ENCODE measurements around a stretch of chr9.

DNA sequence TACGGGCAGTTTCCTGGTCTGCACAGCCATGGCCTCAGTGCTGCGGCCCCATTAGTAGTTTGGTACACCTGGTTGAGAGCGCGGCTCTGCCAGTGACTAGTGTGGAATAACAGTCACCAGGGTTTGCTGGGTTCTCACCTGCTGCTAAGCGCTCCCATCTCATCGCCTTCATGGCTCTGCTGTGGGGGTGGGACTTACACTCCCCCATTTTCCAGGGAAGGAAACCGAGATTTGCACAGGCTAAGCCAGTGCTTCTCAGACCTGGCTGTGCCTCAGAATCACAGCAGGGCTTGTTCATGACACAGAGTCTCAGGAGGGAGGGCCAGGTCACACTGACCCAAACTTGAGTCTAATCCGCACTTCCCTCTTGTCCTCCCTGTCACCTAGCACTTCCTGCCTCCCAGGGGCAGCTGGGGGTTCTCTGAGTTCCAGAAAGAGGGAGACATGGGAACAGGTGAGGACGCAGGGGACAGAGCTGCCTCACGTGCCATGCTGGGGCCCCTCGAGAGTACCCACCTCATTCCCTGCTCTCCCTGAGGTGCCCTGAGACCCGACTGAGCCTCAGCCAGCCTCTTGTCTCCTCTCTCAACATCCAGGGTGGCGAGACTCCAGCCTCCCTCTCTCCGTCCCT, 15.6 kb upstream of the IER5L start:
- PRO-cap = no peak

DNA sequence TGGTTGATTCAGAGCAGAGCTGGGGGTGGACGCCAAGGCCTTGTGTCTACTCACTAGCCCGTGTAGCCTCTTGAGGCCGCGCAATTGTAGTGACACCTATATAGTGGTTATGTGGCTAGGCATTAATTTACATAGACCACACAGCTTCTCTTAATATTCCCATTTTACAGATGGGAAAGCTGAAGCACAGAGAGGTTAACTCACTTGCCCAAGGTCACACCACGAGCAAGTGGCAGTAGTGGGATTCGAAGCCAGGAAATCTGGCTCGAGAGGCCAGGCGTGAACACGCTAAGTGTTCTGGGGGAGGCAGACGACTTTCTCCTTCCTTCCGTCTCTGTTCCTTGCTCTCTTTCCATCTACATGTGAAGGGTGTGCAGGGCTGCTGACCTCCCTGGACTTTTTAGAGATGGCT, 49.7 kb upstream of the IER5L start:
- PRO-cap = unidirectional peak, plus-strand start at position 260 of the sequence

- PRO-cap = bidirectional peak, plus-strand start at chr9:129334282, minus-strand start at chr9:129334193; bidirectional peak, plus-strand start at chr9:129334453, minus-strand start at chr9:129334420
Observed at GRCh38 chr9:129334234-129335010, 156.4 kb upstream of the IER5L start.

- PRO-cap = bidirectional peak, plus-strand start at chr9:129413924, minus-strand start at chr9:129413722
Observed at GRCh38 chr9:129413871-129414076, 207.1 kb downstream of the C9orf50 start.

DNA sequence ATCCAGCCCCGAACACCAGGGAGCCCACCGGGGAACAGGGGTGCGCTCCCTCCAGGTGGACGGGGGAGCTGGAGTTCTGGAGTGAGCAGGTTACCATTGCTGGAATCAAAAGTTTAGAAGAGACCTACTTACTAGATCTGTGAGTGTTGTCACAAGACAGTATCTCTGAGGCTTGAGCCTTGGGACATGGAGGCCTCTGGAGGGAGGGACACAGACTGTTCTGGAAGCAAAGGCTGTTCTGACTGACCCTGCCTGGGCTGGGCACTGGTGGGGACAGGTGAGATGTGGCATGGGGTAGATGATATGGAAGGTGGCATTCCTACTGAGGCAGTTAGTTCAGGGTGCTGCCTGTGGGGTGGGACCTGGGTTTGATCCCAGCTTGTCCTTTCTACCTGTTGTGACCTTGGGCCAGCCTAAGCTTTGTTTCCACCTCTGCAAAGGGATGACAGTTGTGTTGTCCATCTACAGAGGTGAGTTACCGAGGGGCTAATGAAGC, 140.2 kb downstream of the C9orf50 start:
- PRO-cap = no peak

DNA sequence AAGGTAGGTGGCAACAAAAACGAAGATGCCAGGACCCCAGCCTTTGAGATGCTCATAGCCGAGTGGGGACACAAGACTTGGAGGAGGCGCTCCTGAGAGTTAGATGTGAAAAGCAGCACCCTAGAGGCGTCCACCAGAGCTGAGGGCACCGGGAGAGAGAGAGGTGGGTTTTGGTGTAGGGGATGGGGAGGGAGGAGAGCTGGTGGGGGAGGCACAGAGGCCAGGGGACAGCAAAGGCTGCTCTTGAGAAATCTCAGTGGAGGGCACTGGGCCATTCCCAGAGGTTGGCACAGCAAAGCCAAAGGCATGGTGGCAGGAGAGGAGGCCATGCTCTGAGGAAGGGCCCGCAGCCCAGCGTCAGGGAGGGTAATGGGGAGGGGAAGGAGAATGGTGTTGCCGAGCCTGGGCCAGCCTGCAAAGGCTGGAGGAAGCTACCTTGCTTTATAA, 135.6 kb downstream of the C9orf50 start:
- PRO-cap = no peak

DNA sequence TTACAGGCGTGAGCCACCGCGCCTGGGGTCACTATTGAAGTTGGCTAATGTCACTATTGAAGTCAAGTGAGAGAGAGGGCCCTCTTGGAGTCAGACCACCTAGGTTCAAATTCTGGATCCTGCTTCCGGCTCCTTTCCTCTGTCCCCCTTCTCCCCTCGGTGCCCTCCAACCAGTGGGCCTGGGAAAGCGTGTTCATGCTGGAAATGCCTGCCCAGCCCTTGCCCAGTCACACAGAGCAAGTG, 131.4 kb downstream of the C9orf50 start:
- PRO-cap = no peak

DNA sequence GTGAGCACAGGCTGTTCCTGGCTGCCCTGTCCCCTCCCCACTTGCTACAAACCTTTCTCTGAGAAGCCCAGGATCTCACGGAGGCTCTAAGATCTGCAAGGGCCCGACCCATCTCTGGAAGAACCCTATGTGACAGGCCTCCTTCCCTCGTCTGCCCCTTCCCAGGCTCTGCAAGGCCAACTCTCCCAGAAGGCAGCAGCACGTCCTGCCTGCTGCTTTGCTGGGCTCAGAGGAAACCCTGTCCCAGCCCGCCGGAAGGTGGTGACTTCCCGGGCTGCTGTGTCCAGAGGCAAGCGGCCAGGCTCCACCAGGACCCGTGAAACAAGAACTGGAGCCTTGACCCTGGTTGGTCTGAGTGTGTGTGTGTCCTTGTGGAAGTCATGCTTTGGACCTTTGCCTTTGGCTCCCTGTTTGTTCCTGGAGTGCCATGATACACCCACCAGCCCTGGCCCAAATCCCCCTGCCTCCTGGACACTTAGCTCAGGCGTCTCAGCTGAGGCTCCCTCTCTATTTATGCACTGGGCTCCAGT, 72.4 kb downstream of the C9orf50 start:
- PRO-cap = no peak

DNA sequence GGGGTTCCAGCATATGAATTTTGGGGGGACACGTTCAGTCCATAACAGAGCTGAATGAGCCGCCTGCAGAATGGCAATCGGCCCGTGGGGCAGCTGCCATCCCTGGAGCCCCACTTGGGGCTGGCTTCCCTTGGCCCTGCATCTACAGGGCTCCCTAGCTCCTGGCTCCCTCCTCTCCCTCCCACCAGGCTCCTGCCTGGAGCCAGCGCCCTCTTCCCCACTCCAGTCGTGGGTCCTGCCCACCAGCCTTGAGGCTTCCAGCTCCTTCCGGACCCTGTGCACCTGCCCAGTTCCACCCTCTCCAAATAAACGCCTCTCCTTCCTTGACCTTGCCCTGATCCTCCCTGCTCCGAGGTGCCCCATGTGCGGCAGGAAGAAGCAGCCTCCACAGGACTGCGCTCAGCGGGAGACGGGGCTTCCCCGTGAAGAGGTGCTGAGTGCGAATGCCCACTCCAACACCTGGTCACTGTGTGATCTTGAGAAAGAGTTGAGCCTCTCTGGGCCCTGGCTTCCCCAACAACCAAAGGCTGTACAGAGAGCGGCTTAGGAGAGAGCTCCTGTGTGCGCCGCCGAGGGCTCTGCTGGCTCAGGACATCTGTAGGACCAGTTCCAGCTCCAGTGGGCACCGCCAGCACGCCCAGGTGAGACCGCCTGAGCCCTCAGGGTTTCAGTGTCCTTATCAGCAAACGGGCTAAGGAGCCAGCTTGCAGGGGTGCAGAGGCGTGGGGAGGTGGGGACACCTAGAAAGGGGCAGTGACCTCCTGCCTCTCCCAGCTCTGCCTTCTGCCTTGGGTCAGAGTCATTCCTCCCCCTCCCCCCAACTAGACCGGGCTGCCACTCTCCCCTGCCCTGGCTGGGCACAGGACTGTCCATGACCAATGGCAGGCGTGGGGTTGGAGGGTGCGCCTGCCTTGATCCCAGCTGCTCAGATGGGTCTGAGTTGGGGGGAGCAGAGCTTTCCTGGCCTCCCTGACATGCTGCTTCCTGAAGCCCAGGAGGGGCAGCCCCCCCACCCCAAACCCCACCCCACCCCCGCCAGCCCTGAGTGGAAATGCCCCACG, 12.0 kb downstream of the C9orf50 start:
- PRO-cap = bidirectional peak, plus-strand start at position 928 of the sequence, minus-strand start at position 785 of the sequence

GRCh38 chr9:129613364-129613955, 7.4 kb downstream of the C9orf50 start:
- PRO-cap = unidirectional peak, minus-strand start at chr9:129613591

DNA sequence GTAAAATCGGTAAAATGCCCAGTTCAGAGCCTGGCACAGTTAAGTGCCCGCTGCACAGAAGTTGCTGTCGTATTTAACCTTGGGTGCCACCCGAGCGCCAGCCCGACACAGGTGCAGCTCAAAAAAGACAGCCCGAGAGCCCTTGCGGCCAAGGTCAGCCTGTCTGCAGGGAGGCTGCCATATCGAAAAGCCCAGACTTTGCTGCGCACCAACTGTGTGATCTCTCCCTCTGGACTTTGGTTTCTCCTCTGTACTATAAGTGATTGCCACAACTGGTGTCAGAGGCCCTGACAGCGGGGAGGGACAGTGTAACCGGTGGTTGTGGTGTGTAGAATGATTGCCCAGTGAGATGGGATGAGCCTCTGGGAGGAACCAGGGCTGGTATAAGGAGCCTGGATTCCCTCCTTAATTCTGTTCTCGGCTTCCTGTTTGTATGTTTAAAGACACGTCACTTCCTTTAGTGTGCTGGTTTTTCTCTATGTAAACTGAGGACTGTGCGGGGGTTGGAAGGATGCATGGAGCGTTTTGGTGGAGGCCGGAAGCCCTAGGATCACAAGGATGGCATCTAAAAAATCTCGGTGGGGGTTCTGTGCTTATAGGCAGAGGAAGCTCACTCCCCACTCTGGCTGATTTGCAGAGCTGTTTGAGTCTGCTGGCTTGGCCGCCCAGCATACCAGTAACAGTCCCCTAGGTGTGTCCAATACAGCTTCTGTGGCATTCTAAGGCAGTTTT, 865 bp downstream of the NTMT1 start:
- PRO-cap = unidirectional peak, minus-strand start at position 413 of the sequence

- PRO-cap = no peak
Observed at GRCh38 chr9:129703653-129704033, 38.2 kb downstream of the PRRX2 start.

DNA sequence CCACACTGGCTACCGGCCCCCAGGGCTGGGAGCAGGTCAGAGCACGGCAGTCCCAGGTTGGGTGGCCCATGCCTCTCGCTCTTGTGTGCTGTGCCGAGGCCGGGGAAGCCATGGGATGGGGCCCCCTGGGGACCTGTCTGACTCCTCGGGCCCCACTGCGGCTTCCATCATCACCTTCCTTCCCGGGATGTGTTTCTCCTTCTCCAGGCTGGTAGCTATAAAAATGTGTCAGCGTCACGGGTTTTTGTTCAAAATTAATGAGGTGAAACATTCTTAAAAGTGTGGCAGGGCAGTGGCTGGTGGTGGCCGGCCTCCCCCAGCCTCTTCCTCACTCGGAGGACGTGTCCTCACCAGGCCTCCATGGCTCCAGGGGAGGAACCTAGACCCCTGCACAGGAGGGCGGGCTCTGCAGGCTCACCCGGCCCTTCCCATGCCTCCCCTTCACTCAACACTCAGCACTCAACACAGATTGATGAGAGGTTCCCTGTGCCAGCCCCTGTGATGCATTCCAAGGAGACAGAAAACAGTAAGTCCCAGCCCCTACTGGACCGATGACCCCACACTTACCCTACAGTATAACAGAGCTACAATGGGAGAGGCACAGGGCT, 43.3 kb downstream of the PTGES start:
- PRO-cap = no peak

DNA sequence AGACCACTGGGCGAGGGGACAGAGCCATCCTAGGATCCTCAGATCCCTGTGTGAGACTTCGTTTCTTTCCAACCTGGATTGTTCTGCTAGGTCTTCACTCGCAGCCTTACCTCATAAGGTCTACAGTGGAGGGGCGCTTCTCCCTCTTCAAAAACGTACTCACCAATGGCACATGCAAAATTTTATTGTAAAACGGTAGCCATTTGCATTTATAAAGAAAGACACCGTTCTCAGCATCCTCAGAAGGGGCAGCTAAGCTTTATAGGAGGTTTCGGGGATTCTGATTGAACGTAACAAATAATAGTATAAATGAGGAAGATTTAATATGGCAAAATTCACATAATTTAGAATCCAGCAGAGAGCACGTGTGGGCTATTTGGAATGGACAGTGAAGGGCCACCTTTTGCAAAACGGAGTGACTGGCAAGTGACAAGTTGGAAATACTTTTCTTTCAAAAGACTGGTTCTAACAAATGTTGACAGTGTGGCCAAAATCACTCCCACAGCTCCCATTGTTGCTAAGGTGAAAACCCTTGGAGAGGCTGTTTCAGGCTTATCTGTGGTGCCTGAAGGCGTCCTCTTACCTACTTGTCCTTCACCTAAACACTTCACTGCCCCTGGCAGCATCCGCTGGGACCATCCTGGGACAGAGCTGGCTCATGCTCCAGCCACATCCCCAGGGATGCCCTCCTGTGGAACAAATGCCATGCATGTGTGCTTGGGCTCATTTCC, 10.0 kb downstream of the TOR1B start:
- PRO-cap = no peak

DNA sequence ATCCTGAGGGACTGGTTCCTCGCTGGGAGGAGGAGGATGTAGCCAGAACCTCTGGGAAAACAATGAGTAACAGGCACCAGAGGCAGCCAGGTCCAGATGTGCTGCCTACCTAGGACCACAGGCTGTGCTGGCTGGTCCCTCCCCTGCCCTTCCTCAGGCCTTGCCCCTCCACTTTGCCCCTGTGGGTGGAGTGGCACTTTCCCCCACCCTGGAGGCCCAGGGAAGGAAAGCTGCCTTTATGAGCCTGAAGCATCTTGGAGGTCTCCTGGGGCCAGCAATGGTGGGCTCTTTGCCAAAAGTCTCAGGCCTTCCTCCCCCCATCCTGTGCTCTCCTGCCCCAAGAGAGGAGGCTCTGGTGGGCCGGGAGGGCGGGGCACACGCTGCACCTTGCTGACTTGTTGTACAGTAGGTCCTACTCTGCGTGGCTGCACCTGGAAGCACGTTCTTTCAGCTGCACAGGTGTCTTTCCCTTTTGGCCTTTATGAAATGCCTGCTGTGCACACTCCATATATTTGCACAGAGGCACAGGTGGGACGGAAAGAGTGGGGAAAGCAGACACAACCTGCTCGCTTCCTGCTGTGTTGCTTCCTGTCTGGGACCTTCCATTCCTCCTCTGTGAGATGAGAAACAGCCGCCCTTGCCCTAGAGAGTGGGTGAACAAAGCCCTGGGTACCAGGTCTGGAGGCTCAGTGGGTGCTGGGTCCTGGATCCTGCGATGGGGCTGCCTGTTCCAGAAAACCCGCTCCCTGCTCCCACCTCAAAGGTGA, 4.6 kb downstream of the USP20 start:
- PRO-cap = no peak

DNA sequence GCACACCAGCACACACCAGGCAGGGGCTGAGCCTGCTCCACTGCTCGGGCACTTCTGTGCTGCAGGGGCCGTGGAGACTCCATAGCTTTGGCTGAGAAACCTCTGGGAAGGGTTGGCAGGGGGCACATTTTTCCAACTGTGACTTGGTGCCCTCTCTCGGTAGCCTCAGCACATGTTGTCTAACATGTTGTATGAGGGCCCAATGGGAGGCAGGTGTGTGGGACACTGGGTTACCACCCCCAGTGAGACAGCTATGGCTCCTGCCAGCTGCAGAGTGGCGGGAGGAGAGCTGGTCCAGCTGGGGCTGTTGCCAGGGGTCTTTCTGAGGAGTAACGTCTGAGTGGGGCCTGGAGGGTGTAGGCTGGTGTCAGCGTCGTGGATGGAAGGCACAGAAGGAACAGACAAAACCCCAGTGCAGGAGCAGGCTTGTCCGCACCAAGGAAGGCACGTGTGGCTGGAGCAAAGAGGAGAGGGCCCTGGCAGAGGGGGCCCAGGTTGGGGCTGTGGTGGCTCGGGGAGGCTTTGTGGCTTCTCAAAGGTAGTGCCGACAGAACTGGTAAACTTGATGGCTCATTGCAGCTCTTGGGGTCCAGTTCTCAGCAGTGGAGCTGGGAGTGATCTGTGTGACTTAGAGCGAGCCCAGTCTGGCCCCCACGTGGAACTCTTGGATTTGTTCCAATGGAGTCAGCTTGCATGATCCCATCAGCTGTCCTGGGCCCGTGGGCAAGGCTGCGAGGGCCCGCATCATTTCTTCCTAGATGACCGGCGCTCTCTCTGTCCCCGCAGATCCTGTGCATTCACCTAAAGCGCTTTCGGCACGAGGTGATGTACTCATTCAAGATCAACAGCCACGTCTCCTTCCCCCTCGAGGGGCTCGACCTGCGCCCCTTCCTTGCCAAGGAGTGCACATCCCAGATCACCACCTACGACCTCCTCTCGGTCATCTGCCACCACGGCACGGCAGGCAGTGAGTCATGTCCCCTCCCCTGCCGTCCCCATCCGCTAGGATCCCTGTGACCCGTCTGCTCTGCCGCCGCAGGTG, 38.9 kb downstream of the USP20 start:
- PRO-cap = no peak

DNA sequence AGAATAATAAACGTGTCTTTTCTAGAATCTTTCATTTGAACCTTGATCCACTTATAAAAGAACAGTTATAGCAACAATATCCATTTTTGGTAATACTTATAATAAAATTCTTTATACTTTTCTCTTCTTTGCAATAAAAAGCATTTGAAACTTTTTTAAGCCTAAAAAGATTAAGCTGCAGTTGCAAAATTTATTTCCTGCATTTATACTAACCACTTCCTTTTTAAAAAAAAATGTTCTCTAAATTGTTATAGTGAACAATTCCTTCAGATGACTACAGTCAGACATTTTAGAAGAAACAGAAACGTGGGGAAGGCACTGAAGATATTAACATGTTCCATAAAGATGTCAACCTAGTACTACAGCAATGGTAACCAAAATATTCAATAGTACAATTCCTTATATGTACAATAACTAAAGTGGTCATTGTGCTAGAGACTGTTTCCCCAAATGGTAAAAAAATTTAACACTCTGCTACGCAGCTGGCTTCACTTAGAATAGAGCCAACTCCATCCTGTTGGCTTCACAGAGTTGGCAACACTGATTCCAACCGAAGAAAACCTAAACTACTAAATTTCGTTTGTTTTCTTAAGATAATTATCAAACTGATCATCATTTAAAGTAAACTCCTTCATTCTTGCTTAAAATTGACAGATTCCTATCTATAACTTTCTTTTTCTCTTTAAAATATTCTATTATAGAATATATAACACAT, 97.7 kb downstream of the FNBP1 start:
- PRO-cap = no peak

DNA sequence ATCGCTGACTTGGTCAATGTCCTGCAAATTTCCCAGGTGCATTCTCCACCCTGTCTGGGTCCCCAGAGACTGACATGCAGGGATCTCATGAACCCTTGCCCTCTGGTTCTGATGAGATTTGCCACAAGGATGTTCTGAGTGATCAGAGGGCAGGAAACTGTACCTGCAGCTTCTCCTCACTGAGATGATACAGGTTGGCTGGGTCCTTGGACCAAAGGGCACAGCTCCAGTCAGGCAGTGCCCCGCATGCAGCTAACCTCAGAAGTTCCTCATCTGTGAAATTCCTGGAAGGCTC, 81.1 kb downstream of the FNBP1 start:
- PRO-cap = no peak

DNA sequence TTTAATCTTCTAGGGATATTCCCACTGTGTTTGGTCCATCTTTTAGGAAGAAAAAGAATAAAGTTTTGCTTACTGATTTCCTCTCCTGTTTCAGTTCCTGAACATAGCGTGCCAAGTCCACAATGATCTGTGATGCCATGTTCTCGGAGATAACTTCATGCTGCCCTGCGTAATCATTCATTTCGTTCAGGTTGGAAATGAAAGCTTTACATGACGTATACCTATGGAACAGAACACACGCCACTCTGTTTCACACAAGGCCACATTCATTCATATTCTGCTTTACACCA, 64.7 kb downstream of the FNBP1 start:
- PRO-cap = no peak

DNA sequence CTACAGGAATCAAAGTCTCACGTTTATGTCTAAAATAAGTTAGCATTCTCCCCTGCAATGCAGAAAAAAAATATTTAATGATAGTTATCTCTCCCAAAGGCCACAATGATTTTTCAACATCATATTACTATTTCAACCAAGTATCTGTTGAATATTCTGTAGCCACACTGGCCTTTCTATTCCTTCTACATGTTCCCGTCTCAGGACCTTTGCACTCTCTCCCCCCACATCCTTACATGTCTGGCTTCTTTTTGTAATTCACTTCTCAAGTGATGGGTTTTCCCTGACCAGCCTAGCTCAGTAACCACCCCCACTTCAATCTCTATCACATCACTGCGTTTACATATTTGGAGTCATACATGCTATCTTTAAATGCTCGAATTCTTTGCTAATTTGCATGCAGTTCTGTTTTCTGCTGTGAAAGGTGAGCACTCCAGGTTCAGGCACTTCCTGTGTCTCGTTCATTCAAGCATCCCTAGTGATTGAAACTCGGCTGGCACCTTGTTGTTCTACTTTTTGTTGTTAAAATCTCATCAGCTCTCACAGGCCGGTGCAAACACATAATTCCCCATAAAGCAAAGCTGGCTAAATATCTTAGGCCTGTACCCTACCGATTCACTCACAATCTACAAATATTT, 54.0 kb downstream of the FNBP1 start:
- PRO-cap = no peak

Data from Metastatic Pancreatic Carcinoma in the Ovary (tissue), 1 donor.